SUDHL5 (cell line): ENCODE measurements around a stretch of chr20.

DNA sequence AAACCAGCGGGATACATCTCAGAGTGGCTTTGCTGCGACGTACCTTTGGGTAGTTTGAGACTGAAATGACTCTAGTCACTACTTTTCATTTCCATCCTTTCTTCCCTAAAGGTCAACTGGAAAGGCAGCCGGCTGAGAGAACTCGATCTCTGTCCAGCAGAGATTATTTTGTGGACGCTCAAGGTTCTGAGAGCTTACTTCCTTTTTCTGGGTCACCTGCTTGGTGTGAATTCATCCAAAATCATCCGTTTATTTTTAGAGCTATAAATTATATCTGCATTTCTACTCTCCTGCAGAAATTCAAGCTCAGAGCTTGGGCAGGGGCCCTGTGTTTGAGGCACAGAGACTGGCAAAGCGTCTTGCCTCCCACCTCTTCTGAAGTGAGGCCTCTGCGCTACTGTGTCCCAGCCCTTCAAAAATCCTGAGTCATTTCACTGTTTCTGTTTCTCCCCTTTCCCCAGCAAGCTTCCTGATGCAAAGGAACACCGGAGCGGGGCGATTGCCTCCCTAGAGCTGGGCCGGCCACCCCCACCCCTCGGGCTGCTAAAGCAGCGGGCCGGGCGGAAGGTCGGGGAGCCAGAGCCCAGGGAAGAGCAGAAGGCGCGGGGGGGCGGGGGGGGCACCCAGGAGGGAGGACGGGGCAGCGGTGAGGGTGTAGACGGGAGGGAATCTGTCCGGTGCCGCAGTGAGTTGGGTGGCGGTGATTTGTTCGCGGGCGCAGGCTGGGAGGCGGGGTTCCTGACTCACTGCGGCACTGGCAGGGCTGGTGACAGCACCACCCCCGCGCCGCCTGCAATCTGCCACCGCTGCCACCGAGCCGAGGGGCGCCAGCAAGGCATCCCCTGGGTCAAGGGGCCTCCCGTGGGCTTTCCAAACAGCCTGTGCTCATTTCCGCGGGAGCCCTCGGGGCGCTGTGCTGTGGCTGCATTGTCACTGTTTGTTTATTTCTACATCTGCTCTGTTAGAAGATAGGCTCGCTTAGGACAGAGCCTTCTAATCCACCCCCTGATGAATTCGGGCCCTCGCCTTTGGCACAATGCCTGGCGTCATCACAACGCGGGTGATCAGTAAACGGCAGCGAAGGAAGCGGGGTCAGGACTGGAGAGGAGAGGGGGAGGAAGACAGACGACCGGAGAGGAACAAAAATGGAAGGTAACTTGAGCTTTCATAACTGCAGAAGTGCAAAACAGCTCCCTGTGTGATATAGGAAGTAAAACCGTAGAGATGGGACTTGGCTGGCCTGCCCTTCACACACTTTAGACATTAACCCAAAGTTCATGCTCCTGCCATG, 46.5 kb upstream of the SNAP25 start:
- PRO-cap = no peak

- PRO-cap = no peak
These were observed 93.3 kb downstream of the SNAP25 start for GRCh38 chr20:10311828-10312342.

DNA sequence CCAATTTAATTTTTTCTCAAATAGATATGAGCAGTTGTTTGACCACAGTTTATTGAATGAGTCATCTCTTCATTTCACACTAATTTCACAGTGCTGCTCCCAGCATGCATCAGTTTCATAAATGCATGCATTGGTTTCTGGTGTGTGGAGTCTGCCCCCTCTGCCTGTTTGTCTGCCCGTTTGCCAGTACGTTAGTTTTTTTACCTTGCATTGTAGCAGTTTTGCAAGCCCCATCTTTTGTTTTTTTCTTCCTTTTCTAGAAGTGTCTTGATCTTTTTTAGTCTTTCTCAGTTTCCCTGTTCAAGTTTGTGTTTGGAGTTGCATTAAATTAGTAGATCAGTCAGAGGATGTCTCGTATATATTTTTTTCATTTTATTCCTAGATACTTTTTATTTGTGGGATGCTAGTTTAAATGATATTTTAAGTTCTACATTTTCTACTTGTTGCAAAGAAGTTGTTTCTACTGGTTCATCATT, 12.0 kb downstream of the SLX4IP start:
- PRO-cap = bidirectional peak, plus-strand start at position 159 of the sequence, minus-strand start at position 58 of the sequence

GRCh38 chr20:10557628-10558188, 116.1 kb downstream of the JAG1 start:
- PRO-cap = unidirectional peak, plus-strand start at chr20:10557942

- PRO-cap = no peak
These were observed 38.6 kb downstream of the JAG1 start for GRCh38 chr20:10635264-10635580.

DNA sequence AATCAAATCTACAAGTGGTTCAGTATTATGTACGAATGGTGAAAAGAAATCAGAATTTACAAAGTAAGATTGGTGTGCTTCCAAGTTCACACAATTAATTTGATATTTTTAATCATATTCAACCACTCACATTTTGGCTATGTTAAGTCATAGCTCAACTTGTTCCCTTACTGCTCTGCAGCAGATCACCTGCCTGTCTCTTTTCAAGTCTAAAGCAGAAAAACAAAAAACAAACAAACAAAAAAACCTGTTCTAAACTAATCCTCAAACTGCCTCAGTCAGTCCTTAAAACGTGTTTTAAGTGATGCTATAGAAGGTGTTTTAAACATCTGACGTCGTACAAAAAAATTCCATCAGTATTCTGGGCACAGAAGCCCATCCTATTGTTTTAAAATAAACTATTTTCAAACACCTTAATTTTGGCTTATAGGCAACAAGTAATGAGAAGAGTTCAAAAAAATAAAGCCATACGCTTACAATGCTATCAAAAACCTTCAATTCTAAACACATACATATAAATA, 35.4 kb downstream of the JAG1 start:
- PRO-cap = no peak

- PRO-cap = no peak
These were observed 30.4 kb downstream of the JAG1 start for GRCh38 chr20:10643395-10643900.

DNA sequence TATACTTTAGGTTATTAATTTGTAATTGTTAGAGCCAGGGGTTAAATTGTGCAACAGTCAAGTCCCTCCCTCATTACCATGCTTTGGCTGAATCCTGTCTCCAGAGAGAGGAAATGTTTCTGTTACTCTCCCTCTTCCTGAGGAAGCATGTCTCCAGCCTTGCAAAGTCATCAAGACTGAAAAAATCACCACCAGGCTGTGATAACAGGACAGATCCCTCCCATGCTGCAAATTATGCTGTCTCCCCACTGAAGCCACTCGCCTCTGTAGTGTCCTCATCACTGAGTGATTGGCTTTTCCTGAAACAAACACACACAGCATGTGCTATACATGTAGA, 289.9 kb upstream of the JAG1 start:
- PRO-cap = no peak

DNA sequence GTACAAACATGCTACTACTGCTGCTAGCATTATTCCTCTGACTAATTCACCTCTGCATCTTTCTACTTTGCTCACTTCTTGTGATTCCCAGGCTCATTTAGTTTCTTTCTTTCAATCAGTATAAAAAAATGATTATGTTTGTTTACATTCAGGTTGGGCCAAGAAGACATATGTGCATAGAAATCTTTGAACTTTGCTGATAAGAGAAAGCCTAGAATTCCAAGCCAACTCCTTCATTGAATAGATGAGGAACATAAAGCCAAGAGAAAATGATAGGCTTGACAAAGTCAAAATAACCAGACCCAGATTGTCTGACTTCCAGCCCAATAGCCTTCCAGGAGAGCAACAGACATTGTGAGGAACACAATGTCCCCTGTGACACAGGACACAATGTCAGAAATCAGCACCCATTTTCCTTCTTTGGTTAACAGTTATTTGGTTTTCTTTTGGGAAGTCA, 320.9 kb upstream of the JAG1 start:
- PRO-cap = no peak

DNA sequence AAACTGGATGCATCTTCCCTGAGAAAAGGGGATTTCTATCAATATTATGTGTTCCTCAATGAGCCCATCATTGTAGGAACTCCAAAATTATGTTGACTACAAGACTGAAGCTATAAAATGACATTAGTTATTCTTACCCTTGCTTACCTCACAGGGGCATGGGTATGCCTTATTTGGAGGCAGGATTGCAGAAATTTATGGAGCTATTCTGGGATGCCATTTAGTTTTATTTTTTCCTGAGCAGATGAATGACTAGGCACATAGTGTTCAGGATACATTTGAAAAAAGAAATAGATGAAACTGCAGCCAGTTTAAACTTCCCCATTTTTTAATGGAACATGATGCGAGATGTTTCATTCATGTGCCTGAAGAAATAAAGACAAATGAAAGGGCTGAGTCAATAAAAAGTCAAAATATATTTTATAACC, 399.2 kb upstream of the JAG1 start:
- PRO-cap = no peak

GRCh38 chr20:11108025-11108499, 434.3 kb upstream of the JAG1 start:
- PRO-cap = no peak

GRCh38 chr20:11271407-11271720, 597.6 kb upstream of the JAG1 start:
- PRO-cap = no peak

DNA sequence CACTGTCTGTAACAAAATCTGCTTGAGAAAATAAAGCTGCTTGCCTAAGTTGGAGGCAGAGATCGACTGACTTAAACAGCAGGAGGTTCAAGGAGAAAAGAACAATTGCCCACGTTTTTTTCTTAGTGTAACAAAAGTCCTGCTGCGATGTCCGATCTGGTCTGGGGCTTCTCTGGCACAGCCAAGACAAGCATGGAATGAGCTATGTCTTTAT, 580.3 kb upstream of the BTBD3 start:
- PRO-cap = no peak

DNA sequence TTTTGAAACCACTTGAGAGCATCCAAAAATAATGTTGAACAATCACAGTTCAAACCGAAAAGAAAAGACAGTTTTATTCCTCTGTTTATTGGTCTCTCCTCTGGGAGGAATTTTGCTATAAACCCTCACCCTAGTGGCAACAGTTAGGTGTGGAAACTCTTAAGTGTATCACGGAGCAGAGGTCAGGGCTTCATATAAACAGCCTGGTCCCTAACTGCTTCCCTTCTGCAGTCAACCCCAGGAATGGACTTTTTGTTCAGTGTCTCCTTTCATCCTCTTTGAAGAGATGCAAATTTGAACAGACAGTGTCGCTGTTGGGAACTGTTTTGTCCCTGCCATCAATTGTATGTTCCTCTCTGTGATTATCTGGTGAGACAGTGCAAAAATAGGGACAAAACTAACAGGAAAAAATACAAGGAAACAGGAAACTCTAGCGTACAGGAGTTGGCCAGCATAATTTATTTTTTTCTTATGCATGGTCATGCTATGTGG, 162.3 kb upstream of the BTBD3 start:
- PRO-cap = no peak

GRCh38 chr20:12594602-12595160, 414.1 kb upstream of the SPTLC3 start:
- PRO-cap = no peak

- PRO-cap = no peak
These were observed 1.5 kb downstream of the ISM1 start for GRCh38 chr20:13222581-13222980.

- PRO-cap = no peak
These were observed 177.7 kb downstream of the TASP1 start for GRCh38 chr20:13460781-13461640.

DNA sequence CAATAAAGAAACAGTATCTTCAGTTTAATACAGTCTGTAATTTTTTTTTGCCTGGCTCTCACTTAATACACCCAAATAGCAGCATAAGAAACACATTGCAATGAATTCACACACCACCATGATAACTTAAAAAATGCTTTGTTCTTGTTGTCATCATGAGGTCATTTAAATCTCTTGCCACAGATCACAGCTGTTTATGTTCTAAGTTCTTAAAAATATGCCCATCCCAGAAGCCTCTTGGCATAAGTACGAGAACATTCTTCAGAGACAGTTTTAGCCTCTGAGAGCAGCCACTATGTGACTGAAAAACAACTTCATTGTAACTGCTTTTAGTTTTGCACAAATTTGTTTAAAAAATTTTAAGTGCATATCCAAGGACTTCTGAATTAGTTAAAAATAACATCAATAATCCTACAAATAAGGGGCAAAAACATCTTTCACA, 47.9 kb downstream of the ESF1 start:
- PRO-cap = no peak

- PRO-cap = no peak
These were observed 30.5 kb downstream of the ESF1 start for GRCh38 chr20:13754121-13754702.

GRCh38 chr20:13774905-13775393, 9.8 kb downstream of the ESF1 start:
- PRO-cap = no peak